Trachea (tissue), 1 donor: ENCODE measurements around the gene TXNDC2.

GRCh38 chr18:8144484-8145224 is 464.6 kb upstream of the RAB12 start:
- PRO-cap, result no peak

DNA sequence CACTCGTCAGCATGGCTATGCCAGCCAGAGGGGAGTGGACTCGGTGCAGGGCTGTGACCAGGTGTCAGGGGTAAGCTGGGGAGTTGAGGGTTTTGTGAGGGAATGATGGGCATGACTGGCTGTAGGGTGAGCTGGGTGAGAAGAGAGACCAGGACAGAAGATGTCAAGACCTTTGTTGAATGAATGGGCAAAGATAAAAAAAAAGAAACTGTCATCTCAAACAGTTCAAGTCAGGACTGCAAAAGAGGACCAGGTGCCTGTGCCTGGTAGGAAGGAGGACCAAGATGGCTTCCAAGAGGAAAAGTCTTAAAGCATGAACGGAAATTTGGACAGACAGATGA is 397.4 kb upstream of the RAB12 start:
- PRO-cap, result no peak

DNA sequence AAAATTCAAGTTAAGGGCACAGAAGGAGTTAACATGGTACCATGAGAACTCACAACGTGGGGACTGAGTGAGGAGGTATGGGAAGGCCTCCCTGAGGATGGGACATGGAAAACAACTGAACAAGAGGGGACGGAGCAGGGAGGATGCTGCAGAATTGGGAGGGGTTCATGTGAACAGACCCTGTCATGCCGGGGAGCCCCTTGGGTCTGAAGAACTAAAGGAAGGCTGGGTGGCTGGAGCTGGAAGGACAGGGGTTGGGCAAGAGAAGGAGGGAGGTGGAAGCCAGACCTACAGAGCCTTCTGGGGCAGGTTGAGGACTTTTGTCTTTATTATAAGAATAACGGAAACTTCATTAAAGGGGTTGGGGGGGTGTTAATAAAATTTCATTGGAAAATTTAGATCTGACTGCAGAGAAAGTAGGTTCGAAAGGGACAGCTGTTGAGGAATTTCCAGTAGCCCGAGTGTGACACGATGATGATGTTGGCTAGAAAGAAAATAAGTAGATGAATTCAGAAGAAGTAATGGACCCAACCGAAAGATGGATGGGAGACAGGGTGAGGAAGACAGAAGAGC is 307.0 kb upstream of the RAB12 start:
- PRO-cap, result no peak

DNA sequence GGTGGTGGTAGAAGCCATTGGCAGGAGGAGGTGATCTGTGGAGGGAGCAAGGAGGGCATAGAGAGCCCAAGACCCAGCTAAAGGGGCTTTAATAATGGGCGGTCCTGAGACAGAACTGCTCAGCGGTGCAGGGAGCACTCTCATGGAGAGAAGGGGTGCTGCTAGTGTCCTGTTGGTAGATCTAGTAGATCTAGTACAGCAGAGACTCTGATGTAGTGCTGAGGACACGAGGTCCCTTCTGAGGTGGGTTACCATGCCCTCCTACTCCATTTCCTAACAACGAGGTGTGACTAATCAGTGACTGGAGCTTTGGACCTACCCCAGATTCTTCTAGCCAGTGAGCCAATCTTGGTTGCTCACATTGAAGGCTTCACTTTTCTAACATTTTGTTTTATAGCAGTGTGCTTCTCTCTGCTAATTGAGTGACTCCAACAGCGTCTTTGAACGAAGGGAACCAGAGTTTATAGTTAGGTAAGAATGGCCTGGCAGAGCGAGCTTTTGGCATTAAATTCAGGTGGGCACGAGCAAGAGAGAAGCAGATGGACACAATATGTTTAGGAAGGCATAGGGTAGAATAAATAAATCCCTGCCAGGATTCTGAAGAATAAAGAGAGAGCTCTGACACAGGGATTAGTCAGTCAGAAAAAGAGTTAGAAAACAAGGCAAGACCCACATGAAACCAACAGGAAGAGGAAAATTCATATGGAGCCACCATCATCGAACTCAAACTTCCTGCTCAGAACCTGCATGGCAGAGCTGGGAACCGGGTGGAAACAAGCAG is 306.0 kb upstream of the RAB12 start:
- PRO-cap, result no peak

DNA sequence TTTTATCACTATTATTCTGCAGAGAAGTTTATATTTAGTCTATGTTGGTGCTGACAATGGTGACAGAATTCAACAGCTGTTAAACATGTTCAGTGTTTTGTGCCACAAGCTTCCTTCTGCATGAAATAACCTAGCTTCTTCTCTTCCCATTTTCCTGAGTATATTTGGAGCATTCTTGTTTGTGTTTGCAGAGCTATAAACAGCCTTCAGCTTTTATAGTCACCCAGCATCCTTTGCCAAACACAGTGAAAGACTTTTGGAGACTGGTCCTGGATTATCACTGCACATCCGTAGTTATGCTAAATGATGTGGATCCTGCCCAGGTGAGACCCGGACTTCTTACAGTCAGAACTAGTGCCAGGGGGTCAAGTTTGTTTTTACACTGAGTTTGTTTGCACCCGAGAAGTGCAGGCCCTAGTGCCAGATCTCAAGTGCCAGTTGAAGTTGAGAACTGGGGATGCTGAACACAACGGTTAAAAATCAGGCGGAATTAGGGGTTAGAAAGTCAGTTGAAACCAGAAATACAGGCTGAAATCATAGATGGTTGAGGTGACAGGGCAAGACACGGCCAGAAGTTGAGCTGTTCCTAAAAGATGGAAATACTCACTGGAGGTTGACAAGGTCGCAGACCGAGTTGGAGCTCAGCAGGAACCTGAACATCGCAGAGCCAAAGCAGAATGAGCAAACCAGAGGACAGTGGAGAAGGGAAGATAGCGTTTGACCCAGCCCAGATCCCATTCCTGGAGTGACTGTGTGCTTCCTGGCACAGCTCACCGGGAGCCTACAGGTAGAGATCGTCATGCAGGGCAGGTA is 228.9 kb upstream of the RAB12 start:
- PRO-cap, result no peak

- PRO-cap, result no peak
Measured at GRCh38 chr18:8747445-8747778, 42.1 kb downstream of the MTCL1 start.

GRCh38 chr18:8960674-8961403 is 141.7 kb upstream of the NDUFV2 start:
- PRO-cap, result no peak

GRCh38 chr18:8989147-8989603 is 113.3 kb upstream of the NDUFV2 start:
- PRO-cap, result no peak

GRCh38 chr18:9014094-9014603 is 88.3 kb upstream of the NDUFV2 start:
- PRO-cap, result no peak

DNA sequence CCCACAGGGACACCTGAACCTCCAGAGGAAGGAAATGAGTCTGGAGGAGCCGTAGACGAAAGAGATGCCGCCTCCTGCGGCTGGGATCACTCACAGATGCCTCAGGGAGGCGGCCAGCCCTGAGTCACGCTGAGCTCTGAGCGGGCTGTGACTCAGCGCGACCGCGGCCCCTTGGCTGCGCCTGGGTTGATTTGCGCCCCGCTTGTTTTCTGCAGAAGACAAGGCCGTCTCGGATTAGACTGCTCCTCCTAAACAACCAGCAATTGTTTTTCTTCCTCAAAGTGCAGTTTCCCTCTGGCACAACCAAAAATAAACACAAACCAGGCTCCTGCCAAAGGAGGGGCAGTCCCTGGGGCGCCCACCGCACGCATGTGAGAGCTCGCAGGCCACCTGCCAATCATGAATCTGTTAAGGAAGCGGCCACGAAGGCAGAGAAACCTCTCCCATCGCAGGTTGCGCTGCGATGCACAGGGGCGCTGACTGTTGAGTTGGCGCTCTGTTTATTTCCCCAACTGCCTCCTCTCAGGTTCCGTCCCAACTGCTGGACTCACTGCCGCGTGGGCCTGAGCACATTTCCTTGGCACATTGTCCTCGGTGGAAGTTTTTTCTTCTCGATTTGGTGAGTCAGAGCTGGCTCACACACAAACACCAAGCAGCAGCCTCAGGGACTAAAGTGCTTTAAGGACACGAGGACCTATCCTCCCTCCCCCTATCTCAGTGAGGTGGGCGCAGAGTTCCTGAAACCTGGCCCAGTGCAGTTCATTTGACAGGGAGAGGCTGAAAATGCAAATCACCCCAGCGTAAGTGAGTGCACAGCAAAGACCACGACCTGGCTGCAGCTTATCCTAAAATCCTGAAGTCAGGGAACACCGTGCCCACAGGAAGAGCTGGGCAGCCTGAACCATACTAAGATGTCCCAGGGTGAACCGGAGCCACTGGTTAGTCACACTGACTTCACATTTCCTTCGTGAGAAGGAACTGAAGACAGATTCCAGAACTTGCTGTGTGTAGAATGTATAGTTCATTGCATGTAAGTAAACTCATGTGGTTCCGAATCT is 85.0 kb upstream of the NDUFV2 start:
- PRO-cap, result no peak

DNA sequence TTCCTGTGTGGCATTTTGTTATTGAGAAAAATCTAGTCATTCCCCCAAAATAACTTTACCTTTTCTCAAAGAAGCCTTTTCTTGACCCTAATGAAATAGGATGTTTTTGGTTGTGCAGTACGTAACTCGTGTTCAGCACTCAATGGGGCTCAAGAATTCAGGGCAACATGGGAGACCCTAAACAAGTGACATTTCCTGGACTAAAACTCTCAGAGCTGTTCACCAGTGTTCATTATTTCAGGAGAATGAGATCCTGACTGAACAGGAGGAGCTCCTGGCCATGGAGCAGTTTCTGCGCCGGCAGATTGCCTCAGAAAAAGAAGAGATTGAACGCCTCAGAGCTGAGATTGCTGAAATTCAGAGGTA is 57.8 kb downstream of the RALBP1 start:
- PRO-cap, result no peak

- PRO-cap, result bidirectional peak, plus-strand start at chr18:9613728, minus-strand start at chr18:9613589; unidirectional peak, minus-strand start at chr18:9614255
Measured at GRCh38 chr18:9613386-9614300, 716 bp downstream of the PPP4R1 start.

DNA sequence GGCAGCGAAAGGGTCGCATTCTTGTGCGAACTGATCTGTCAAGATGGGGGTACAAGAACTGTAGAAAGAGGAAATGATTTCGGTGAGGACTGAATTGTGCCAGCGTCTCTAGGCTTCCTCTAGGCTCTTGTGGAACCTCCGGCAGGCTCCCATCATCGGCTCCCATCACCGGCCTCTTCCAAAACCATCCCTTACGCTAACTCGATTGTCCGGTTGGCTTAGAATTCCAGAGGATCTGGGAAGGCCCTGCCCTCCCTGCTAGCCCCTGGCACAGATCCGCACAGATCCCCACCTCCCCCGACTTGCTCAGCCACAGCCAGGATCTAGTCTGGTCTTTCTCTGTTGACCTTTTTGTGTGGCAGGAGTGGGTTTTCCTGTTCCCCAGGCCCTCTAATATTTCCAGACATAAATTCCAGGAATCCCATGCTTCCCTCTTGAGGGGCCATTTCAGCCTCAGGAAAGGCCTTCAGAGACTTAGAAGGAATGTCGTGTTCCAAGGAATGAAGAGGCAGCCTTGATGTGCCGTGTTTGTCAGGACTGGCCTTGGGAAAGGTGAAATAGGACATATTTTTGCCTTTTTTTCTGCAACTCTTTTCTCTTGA is 1.4 kb downstream of the RAB31 start:
- PRO-cap, result no peak

GRCh38 chr18:9730559-9731103 is 22.5 kb downstream of the RAB31 start:
- PRO-cap, result no peak

DNA sequence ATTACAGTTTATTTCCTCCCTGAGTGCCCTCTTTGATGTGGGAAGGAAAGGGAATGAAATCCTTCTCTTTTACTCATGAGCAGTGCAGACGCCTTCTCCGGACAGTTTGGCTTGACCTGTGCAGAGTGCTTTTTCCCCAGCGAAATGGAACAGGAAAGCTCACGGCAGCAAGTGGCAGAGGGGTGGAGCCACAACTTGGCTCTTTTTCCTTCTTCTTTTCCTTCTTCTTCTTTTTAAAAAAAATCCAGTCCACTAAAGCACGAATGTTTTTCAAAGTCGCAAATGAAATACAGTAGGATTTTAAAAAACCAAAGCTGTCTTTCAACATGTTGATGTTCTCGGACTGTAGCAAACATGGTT is 34.5 kb downstream of the RAB31 start:
- PRO-cap, result bidirectional peak, plus-strand start at position 139 of the sequence, minus-strand start at position 108 of the sequence

DNA sequence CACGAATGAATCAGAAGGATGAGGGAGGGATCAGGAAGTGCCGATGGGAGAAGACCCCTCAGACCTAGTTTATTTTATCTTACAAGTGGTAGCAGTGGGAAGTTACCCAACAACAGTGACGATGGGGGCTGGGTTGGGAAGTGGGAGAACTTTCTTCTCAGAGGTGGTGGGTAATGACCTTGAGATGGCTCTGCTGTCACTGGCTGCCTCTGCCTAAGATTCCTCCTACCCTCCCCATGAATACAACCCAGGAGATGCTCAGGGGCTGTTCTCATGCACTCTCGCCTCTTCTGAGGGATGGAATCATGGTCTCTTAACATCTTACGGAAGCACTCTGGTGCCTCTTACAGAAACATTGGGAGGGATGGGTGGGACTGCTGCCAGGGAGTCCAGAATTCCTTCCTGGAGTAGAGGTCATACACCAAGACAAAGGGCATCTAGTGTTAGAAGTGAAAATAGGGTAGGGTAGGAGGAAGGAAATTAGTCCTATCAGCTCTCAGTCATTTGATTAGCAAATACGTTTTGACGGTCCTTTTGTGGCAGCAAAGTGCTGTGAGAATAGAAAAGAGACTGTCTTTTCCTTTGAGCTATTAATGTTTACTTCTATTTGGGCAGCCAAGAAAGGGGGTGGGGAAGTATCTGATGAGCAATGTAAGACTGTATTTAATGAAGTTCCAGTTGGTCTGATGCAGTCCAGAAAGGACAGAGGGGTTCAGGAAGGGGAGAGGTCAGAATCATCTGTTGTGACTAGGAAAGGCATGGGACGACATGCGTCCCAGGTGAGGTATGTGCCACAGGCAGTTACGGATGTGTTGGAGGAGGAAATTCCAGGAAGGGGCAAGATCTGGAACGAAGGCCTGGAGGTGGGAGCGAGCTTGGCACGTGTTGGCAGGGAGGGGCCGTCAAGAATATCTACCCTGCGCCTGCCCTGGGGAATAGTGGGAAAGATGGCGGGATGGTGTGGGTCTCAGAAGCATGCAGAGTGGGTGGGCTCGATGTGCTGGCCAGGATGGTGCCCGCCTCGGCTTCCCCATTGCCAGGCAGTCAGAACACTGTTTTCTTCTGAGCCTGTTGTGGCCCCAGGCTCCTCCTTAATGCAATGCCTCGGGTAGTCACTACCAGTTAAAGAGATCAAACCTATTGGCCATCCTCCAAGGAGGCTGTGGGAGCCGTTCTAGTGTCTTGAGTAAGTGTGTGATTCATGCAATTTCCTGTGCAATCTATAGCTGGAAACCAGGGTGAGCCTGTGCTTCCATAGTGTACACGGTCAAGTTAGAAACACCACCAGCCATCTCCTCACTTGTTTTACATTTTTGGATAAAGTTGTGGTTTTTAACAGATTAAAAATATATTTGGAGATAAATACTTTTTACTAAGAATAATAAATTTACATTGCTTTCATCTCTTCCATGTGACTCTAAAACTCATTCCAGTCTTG is 58.0 kb upstream of the TXNDC2 start:
- PRO-cap, result unidirectional peak, minus-strand start at position 1,096 of the sequence

- PRO-cap, result no peak
Measured at GRCh38 chr18:9835038-9836354, 50.3 kb upstream of the TXNDC2 start.

- PRO-cap, result no peak
Measured at GRCh38 chr18:9854820-9856239, 30.4 kb upstream of the TXNDC2 start.

GRCh38 chr18:9885277-9886208 is at the start of gene TXNDC2:
TSS of gene TXNDC2 (plus strand) at chr18:9885973.
- PRO-cap, result no peak

DNA sequence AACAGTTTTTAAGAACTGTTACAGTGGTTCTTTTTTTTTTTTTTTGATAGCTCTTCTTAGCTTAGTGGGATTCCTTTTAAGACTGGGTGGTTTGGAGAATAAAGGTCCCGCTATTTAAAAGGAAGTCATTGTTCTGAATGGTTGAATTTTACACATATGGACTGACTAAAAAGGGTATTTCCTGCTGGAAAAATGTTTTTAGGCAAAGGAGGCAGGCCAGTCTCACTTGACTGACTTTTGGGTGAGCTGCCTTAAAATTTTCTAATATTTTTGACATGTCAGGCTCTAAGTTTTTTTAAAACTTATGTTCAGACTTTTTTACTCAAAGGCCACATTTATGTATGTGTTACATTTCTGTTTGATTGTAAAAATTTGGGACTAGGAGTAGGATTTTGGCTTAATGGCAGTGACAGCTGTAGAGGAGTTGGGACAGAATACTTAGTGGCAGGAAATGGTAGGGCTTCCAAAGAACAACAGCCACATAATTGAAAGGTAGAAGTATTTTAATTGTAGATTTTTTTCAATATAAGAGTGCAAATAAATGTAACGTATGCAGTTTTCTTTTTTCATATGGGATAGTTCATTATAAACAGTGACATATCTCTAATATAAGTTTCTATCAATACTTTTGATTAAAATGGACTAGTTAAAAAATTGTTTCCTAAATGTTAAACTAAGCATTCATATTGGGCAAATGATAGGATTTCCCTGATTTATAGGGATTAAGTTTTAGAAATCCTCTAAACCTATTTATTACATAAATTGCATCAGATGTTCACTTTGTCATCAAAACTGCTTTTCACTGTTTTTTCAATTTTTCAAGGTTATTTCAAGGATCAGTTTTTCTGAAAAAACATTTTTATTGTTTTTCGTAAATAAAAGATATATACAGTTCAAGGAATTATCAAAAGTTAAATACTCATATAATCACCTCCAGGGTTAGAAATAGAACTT is 13.9 kb downstream of the VAPA start:
- PRO-cap, result no peak